Bronchial lymph node (tissue), 1 donor: ENCODE measurements around the genes TULP3 and TEAD4.

GRCh38 chr12:1836639-1837443 lies 16.5 kb downstream of the LRTM2 start:
- PRO-cap: no peak

- PRO-cap: no peak
Measured at GRCh38 chr12:1842313-1842817, 22.0 kb downstream of the LRTM2 start.

GRCh38 chr12:1970194-1970895 lies 33.9 kb downstream of the DCP1B start:
- PRO-cap: no peak

DNA sequence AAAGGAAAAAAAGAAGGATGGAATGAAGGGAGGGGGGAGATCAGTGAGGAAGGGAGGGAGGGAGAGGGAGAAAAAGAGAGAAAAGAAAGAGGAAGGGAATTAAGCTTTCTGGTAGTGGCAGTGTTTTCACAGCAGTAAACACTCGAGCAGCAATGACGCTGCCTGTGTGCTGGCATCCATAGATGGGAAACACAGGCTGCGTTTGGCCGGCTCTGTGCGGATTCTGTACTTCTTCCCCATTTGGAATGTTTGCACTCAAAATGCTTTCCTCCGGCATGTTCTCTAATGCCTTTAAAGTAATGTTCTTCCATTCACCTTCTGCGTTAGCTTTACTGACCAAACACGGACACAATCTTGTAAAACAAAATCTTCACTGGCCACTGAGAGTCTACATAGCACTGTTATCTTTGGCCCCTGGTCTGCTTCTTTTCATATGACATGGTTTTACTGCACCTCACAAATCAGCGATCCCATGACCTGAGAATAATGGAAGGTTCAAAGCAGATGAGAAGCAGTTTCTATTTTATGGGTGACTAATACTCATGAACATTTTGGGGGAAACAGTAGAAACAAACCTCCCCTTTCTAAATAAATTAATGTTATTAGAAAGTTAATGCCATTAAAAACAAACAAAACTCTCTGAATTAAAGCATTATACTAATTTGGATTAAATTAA lies 31.3 kb downstream of the DCP1B start:
- PRO-cap: no peak

- PRO-cap: no peak
Measured at GRCh38 chr12:2017739-2018106, 13.5 kb upstream of the DCP1B start.

DNA sequence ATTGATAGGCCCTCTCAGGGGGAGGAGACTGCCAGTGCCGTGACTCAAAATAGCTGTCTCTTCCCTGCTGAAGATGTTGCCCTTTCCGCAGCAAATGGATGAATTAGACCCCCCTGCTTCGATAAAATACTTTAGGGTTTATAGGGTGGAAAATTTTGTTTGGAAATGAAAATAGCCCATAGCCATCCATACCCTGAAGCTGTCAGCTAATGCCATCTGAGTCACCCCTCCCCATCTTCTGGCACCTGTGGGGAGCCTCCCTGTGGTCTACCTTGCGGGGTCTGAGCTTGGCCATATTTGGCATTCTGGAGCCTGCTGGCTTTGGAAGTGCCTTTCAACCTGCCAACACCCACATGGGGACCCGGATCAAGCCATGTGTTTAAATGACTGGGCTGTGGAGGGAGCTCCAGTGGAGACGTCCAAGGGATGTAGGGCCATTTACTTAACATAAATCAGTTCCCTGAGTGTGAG lies 21.8 kb downstream of the CACNA1C start:
- PRO-cap: no peak

- PRO-cap: no peak
Measured at GRCh38 chr12:2075924-2076853, 23.4 kb downstream of the CACNA1C start.

GRCh38 chr12:2190830-2191131 lies 138.0 kb downstream of the CACNA1C start:
- PRO-cap: no peak

GRCh38 chr12:2198016-2198585 lies 145.3 kb downstream of the CACNA1C start:
- PRO-cap: no peak

DNA sequence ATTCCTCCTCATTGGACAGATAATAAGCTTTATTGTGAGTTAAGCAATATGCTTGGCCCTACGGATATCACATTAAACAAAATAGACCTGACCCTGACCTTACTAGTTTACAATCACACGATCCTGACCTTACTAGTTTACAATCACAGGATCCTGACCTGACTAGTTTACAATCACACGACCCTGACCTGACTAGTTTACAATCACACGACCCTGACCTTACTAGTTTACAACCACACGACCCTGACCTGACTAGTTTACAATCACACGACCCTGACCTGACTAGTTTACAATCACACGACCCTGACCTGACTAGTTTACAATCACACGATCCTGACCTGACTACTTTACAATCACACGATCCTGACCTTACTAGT lies 202.9 kb downstream of the CACNA1C start:
- PRO-cap: no peak

- PRO-cap: no peak
Measured at GRCh38 chr12:2294490-2295426, 242.0 kb downstream of the CACNA1C start.

DNA sequence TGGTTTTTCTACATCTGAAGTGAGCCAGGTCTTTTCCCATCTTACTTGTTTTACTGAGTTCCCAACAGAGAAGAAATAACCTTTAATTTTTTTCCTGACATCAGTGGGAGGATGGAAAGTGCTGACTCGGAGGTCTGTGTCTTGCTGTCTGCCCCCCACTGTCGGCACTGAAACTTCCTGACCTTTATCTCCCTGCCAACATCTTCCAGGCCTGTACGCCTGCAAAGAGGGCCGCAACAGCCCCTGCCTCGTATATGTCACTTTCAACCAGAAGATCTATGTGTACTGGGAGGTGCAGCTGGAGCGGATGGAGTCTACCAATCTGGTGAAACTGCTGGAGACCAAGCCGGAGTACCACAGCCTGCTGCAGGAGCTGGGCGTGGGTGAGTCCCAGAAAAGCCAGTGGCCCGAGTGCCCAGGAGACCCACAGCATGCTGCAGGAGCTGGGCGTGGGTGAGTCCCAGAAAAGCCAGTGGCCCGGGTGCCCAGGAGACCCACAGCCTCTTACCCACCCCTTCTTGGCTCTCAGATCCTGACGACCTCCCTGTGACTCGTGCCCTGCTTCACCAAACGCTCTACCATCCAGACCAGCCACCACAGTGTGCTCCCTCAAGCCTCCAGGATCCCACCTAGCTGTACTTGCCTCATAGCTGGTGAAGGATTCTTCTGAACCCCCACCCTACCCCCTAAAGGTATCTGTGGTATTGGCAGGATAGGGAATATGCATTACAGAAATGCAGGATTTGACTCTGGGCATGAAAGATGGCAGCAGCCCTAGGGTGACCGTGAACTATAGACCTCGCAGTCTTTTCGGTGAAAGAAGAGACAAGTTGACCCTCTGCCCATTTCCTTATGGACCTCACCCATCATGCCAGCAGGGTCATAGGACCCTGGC lies 11.0 kb downstream of the NRIP2 start:
- PRO-cap: no peak

- PRO-cap: no peak
Measured at GRCh38 chr12:2825142-2825632, 9.6 kb downstream of the NRIP2 start.

DNA sequence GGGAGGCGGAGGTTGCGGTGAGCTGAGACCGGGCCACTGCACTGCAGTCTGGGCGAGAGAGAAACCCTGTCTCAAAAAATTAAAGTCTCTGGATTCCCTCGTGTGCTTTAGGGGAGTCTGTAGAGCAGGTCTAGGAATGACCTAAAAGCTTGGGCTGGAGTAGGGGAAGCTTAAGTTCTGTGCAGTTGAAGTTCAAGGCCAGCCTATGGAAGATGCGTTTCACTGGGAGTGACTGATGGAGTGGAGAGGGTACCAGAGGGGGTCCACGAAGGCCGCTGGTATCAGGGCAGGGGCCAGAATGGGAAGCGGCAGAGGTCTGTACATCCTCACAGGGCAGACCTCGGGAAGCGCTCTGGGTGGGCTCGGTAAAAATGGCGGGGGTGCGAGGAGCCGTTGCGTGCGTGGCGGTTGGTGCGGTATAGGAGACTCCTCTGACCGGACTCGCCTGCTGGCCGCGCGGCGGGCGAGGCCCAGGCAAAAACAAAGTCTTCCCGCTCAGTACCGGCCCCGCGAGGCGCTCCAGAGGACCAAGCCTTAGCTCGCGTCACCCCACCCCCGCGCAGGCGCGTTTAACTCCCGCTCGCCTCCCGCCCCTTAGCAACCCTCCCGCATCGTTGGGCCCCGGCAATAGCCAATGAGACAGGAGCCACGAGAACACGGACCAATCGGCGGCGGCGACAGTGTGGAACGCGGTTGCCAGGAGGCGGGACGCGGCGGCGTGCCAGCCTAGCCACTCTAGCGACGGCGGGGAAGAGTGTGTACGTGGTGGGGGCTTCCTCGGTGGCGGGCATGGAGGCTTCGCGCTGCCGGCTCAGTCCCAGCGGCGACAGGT lies at the start of gene TULP3:
TULP3 (plus strand) TSS at position 733 of the 832 bp plus-strand sequence.
- PRO-cap: bidirectional peak, plus-strand start at position 757 of the sequence, minus-strand start at position 541 of the sequence

DNA sequence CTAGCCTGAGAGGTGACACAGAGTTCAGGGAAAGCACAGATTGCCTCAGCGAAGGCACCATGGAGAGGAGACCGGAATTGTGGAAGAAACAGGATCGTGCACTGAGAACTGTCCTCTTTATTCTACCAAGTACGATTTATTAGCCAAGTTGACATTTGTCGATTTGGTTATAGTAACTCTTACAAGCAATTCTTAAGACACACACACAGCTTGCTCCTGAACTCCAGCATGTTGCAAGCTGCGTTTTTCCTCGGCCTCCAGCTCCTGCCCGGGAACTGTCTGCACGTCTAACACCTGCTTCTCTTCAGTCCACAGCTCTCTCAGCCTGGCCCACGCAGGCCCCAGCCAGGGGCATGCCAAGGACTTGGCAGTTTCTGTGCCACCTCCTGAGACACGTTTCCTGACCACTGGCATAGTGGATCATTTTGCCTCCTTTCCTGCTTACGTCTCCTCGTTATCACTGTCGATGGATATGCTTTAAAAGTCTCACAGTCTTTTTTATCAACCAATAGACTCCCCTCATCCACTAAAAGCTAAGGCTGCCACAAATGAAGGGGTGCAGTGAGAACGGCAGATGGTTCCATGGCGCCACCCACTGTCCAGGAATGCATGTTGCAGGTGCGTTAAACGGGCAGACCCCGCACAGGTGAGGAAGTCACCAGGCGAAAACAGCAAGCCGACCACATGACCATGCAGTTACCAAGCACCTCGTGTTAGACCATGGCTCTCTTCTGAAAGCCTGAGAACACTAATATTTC lies 14.8 kb upstream of the TEAD4 start:
- PRO-cap: no peak

DNA sequence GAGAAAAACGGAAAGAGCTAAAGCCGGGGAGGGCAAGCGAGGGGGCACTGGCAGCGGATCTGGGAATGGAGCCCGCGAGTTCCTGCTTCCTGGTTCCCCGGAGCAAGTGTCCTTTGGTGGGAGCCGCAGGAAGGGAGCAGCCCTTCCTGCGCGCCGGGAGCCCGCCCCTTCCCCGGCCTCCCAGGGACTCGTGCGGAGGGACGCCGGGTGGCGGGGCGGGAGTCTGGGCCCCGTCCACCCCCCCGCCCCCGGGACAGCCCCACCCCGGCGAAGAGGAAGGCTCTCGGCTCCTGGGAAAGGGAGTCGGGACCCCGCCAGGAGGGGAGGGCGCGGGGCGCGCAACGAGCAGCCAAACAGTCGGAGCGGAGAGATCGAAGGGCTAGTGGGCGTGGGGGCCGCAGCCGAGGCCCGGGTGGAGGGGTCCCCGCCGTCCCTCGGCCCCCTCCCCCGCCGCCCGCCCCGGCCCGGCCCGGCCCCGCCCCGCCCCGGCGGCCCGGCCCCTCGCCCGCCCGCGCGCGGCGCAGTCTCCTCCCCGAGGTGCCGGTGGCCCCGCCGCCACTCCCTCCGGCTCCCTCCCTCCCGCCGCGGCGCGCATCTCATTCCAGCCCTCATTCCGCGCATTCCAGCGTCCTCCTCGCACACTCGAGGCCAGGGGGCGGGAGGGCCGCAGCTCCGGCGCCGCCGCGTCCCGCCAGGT lies at the start of gene TEAD4:
TEAD4 (plus strand) TSS at position 611 of the 697 bp plus-strand sequence.
- PRO-cap: bidirectional peak, plus-strand start at position 186 of the sequence, minus-strand start at position 158 of the sequence; unidirectional peak, plus-strand start at position 558 of the sequence; unidirectional peak, plus-strand start at position 611 of the sequence; unidirectional peak, plus-strand start at position 639 of the sequence

DNA sequence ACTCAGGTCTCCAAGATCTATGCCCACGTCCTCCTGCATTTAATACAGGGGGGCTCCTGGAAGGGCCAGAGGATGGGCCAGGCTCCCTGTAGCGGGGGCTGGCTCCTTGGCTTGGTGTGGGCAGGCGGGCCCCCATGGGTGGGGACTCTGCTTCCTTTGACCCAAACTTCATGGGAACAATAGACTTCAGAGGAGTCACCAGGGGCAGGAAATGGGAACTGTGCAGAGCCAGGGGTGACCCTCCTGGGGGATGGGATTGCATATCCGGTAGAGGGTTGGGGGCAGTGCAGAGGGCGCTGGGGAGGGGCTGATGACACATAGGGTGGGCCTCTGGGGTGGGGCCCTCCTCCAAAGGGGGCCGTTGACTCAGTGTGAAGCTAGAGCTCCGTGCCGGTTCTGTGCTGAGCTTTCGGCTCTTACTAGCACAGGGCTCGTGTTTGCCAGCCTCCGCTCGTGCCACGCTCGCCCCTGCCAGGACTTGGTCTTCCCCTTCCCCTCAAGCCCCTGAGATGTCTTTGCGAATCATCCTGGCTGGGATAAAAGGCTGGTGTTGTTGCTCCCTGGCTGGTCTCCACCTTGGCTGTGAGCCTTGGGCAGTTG lies 4.7 kb downstream of the TEAD4 start:
- PRO-cap: no peak

DNA sequence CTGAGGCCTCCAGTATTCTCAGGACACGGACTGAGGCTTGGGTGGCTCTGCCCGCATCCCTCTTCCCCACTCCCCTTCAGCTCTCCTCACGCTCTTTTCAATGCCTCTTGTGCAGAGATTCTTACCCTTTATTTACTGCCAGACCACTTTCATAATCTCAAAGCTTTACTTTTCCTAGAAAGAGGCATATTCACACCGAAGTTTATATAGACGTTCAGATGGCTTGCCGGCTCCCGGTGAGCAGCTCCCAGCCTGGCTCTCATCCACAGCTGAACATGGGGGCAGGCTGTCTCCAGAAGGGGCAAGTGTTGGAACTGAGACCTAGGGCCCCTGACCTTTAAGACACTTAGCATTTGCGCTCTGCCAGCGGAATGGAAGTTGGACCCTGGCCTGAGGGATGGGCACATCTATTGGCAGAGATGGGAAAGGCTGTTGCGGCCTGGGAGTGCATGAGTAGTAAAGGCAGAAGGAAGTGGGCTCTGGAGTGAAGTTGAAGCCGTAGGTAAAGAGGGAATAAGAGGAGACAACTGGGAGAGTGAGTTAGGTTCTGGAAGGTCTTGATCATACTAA lies 54.3 kb upstream of the TSPAN9 start:
- PRO-cap: no peak

DNA sequence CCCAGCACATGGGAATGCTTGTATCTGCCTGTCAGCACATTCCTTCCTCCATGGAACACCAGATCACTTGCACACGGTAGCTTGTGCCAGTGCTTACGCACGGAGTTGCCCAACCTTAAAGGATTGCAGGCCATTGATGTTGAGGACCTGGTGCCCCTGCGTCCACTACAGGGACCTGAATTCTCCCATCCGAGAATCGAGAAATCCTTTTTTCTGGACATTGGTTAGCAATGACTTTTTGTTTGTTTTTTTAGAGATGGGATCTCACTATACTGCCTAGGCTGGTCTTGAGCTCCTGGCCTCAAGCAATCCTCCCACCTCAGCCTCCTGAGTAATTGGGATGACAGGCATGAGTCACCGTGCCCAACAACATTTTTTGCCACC lies 30.6 kb upstream of the TSPAN9 start:
- PRO-cap: no peak

DNA sequence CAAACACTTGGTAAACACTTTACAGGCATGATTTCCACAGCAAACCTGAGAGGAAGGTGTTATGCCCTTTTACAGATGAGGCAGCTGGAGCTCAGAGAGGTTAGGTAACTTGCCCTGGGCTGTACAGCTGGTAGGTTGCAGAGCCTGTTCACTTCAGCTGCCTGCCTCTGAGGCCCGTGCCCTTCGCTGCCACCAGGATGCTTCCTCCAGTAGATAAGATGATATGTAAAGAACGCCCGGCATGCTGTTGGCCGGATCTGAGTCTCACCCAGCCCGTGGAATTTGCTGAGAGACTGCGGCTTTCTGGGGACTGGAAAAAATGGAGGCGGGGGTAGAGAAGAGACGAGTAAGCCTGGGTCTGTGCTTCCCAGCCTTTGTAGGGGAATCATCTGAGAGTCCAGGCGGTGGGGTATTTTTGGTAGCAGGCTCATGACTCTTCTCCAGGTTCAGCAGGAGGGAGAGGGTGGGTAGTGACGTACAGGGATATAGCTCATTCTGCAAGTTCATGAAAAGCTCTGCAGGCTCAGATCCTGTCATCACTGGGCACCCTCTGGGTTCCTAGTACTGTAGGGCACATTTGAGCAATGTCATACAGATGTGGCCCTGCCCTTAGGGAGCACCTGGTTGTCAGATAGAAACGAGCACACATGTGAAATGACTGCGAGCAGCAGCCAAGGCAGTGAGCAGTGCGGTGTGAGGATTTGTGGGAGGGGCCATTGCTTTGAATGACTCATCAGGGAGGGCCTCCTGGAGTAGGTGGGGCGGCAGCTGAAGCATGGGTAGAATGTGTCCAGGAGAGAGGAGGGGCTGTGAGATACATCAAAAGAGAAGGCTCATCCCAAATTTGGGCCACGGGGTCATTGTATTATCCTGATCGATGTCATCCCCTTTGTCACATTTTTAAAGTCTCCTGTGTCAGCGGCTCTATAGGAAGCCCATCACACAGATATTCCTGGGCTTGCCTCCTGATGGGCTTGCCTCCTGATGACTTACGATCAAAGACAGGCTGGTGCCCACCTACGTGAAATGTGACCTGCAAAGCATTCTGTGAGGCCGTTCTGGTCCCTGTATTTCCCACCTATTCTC lies 159.5 kb downstream of the TSPAN9 start:
- PRO-cap: no peak